PFSK-1 (cell line): ENCODE data around the genes CERS5, METTL7A, HIGD1C and SLC11A2.

DNA sequence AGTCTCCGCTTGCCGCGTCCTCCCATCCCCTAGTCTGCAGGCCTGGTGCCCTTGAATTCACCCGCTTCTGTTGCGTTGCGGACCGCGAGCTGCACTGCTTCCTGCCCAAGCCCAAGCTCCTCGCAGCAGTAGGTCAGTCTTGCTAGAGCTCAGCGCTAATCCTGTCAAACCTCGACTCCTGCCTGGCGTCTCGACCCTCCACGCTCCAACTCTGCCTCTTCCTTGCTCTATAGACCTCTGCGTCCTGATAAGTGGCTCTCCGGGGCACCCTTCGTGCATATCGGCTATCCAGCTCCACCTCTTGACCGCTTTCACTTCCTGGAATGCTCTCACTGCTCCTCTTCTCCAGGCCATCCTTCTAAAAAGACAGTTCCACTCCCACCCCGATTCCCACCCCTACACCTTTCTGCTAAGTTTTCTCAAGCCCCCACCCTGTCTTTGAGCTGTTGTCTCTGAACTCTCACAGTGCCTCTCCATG lies 369 bp downstream of the COX14 start:
- RRBS = no CpG with 5 or more reads among the region's 20 CpGs

DNA sequence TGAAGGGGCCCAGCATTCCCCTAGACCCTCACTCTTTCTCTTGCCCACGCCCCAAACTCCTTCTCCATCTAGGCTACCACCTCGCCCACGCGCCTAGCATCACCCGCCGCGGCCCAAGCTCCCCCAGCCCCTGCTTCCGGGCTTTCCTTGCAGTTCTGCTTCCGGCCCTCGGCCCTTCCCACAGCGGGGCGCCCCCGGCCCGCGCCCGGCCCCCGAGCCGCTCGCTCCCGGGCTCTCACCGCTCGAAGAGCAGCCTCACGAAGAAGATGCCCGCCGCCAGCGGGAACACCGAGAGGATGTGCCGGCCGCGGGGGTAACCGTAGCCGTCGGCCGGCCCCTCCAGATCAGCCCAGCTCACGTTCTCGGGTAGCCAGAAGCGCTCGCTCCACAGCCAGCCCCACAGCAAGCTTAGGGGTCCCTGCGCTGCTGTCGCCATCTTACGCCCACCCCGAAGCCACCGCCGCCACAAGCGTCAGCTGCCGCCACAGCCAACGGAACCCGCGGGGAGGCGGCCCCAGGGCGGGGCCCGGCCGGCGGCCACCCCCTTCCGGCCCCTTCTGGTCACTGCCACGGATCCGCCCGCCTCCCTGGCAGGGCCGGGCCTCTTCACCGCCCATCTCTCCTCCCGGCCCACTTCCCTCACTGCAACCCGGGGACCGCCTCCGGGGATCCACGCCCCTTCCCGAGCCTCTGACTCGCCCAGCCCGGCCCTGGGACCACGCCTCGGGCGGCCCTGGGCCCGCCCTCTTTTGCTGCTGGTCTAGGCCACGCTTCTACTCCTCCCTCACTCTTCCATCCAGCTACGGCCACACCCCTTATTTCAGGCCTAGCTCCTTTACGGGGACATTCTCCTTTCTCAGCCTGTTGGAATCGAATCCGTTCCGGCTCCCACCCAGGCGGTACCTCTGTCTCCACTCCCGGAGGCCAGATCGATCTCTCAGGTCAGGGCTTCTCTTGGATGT lies at the start of gene CERS5:
CERS5 (minus strand) TSS at position 508 of the 962 bp plus-strand sequence.
- RRBS = 3% methylated on average over 21 of the region's 81 CpGs

- RRBS = no CpG with 5 or more reads among the region's 5 CpGs
These were observed 8.8 kb upstream of the CERS5 start for GRCh38 chr12:50175857-50176515.

DNA sequence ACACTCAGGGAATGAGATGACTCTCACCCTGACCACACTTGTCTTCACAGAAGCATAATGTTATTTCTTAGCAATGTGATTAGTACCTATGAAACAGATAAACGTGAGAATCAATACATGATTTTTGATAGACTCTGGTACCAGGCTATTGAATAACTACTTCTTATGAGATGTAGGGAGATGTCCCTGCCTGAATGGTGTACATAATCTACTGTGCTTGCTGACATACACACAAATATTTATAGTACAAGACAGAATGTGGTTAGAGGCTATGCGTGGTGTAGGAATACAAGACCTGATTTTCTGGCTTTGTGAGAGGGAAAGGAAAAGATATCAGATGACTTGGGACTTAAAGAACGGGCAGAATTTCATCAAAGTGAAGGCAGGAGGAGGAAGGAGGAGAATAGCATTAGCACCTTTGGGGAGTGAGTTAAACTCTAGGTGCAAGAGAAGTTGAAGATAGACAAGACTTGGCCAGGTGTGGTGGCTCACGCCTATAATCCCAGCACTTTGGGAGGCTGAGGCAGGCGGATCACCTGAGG lies 31.4 kb downstream of the LIMA1 start:
- RRBS = no CpG with 5 or more reads among the region's 5 CpGs

- RRBS = no CpG with 5 or more reads among the region's 19 CpGs
These were observed 15.8 kb downstream of the DIP2B start for GRCh38 chr12:50520265-50521369.

- RRBS = no CpG with 5 or more reads among the region's 4 CpGs
These were observed 17.6 kb downstream of the DIP2B start for GRCh38 chr12:50522331-50522778.

- RRBS = no CpG with 5 or more reads among the region's 3 CpGs
These were observed 70.5 kb downstream of the DIP2B start for GRCh38 chr12:50575390-50575637.

DNA sequence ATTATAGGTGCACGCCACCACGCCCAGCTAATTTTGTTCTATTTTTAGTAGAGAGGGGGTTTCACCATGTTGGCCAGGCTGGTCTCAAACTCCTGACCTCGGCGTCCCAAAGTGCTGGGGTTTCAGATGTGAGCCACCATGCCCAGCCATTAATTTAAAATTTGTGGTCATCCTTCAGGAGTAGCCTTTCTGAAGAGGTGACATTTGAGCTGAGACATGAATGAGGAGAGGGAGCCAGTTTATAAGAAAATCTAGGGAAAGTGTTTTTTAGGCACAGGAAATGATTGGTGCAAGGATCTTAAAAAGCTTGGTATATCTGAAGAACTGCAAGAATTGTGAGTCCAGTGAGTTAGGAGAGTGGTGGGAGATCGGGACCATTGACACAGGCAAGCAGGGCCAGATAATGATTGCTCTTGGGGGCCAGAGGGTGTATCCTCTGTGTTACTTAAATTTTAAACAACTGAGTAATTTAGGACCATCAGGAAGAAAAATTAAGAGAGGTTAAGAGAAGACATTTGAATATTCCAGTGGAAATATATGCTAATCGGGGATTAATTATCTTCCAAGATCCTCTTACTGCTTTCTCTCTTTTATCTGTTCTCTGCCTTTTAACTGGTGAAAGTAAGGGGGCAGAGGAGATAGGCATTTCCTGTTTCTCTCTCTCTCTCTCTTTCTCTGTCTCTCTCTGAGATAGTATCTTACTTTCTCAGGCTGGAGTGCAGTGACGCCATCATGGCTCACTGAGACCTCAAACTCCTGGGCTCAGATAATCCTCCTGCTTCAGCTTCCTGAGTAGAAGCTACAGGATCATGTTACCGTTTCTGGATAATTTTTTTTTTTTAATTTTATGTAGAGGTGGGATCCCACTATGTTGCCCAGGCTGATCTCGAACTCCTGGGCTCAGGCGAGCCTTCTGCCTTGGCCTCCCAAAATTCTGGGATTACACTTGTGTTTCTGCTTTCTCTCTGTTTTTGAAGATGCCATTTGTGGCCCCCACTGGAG lies 84.8 kb downstream of the DIP2B start:
- RRBS = no CpG with 5 or more reads among the region's 10 CpGs

DNA sequence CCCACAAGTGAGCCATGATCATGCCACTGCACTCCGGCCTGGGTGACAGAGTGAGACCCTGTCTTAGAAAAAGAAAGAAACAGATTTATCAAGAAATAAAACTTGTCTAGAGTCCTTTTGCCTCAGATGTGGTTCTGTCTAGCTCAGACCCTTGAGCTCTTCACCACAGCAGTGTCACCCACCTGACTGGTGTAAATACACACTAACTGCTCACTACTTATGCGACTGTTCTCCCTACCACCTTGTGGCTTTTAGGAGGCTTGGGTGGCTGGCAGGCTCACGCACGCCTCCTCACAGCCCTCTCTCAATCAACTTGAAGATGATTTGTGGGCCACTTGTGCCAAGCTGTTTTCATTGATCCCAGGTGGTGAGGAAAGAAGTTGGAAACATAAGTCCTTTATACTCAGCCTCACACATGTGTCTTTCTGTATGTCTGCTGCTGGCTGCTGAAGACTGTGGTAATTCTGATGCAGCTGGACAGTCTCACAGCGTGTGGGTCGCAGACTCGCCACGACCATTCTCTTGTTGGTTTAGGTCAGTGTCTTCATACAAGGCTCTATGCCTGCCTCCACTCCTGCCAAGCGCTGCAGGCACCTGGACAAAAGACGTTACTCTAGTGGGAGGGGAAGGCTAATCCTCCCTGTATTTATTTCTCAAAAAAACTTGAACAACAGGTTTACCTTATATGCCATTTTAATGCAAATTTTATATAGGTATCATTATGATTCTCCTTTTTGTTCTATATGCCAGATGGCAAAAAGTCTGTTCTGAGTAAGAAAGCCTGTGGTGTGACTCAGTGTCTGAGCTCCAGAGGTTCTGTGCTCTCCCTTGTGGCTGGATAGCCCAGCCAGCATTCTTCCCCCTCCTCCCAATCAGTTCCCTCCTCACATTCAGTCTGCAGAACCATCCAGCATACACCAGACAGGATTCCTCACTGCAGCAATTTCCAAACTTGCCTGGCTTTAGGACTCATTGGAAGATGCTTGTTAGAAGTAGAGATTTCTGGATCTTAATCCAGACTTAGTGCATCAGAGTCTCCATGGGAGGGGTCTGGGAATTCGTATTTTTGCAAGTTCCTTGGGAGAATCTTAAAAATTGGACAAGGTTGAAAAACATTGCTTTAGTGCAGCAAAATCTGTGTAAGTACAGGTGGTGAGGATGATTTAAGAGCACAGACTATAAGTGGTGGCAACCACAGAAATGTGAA lies 115.6 kb downstream of the DIP2B start:
- RRBS = no CpG with 5 or more reads among the region's 11 CpGs

GRCh38 chr12:50752269-50752885 lies 11.5 kb upstream of the ATF1 start:
- RRBS = no CpG with 5 or more reads among the region's 3 CpGs

- RRBS = 68% methylated on average over 5 of the region's 14 CpGs
These were observed at the start of gene METTL7A for GRCh38 chr12:50924808-50925665. Gene METTL7A, plus strand, starts transcription at chr12:50925015.

DNA sequence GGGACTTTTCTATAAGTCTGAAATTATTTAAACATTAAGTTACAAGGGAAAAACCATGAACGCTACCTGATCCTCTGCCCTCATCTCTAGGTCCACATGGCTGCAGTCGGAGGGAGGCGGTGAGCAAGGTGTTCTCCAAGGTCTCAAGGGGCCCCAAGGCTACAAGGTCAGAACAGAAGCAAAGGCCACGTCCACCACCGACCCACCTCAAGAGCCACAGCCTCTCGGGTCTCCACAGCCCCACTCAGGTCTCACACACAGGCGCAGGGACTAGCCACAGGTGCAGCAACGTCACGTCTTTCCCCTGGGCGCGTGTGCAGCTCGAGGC lies at the start of gene HIGD1C:
HIGD1C (plus strand) TSS at position 194 of the 328 bp plus-strand sequence.
- RRBS = no CpG with 5 or more reads among the region's 12 CpGs

- RRBS = no CpG with 5 or more reads among the region's 7 CpGs
These were observed 1.4 kb downstream of the SLC11A2 start for GRCh38 chr12:51024718-51025324.

DNA sequence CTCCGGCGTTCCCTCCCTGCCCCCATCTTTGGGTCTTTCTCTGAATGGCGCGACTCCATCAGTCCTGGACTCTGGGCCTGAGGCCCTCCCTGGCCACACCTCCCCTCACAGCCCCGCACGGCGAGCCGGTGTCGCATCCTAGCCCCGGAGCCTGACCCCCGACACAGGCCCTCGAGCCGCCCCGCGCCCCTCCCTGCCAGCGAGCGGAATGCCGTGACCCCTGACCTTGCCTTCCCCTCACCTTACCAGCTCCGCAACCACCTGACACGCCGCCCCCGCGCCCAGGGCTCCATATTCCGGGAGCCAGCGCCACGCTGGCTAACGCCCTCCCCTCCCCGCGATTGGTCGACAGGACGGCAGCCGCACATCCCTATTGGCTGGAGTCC lies at the start of gene SLC11A2:
SLC11A2 (minus strand) TSS at position 316 of the 386 bp plus-strand sequence.
- RRBS = 2% methylated on average over 5 of the region's 32 CpGs

GRCh38 chr12:51026455-51026895 lies 291 bp upstream of the SLC11A2 start:
- RRBS = under 1% methylated on average over 8 of the region's 27 CpGs

DNA sequence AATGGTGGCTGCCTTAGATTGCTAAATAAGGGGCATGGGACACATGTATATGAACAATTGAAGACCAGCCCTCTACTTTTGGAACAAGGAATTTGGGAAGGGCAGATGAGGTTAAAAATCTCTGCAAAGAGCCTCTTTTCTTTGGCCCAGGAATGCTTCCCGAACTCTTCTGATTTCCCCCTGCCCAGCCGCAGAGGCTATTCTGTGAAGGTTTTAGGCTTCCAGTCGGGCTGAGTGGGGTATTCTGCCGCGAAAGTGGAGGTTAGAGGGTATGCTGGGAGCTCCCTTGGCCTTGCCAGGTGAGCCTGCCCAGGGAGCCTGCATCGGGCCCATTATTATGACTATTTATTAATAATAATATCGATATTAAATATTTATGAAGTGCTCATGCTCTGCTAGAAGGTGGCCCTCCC lies 1.2 kb downstream of the POU6F1 start:
- RRBS = no CpG with 5 or more reads among the region's 7 CpGs

DNA sequence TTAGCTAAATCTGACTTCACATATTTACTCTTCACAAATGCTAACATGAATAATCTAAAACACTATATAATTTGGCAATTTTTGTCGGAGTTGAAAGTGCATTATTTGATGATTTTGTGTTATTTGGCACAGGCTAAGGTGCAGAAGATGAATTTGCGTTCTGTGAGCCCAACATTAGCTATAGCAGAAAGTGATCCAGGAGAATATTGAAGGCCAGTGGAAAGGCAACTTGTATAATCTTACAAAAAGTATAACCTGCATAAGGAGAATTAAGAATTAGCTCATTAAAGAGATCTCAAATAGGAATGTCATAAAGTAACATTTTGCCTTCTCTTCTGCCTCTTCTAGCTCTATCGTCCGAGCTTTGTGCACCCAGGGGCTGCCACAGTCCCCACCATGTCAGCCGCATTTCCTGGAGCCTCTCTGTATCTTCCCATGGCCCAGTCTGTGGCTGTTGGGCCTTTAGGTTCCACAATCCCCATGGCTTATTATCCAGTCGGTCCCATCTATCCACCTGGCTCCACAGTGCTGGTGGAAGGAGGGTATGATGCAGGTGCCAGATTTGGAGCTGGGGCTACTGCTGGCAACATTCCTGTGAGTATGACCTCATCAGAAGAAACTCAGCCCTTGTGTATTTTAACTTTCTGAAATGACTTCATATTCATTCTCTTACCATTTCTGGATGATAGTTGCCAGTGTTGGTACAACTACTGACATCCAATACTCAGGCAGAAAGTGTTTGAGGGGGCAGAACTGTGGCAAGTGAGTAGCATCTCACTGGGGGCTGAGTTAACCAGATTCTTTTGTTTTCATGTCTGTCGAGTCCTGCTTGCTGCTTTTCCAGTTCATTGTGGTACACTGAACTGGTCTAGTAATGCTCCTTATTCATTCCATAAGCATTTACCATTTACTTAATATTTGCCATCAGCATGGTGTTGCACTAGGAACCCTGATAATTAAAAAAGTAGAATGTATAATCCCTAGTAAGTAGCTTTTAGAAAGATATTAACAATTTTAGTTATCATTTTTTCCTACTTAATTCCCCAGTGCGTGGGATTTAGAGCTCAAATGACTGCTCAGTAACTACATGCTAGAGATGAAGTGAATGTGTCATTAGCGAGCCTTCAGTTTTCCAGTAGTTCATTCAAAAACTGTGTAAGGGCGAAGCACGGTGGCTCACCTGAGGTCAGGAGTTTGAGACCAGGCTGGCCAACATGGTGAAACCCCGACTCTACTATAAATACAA lies 2.3 kb downstream of the DAZAP2 start:
- RRBS = no CpG with 5 or more reads among the region's 12 CpGs

DNA sequence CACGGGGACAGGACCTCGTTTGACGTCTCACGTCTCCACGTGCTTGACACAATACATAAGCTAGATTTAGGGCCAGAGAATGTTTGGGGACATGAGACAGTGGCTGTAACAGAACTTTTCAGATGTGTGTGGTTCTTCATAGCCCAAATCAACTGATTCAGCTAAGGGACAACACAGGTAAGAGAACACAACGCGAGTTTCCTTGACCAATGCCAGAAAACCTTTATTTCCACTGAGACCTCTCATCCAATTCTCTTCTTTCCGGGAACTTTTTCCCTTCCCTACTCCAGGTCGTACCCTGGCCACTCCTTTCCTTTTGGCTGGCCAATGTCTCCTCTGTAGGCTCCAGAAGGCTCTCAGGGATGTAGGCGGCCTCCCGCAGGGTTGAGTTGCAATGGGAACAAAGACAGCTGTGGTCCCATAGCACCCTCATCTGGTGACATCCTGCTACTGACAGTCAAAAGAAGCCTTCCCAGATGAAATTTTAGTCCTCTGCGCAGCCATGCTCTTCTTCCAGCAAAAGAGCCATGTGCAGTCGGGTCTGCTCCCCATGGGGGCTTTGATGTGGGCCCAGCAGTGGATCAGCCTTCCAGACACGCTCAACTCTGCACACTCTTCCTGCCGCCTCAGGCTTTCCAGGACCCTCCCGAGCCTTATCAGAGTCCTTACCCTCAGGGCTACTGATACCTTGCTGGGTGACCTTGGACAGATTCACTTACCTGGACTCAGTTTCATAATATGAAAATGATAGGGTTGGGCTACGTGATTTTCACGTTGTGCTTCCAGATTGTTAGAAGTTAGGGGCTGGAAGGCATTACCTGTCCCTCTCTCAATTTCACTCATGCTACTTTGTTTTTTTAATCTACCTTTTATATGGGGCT lies 5.4 kb upstream of the CELA1 start:
- RRBS = no CpG with 5 or more reads among the region's 18 CpGs

GRCh38 chr12:51386124-51386741 lies 5.0 kb downstream of the GALNT6 start:
- RRBS = no CpG with 5 or more reads among the region's 8 CpGs

DNA sequence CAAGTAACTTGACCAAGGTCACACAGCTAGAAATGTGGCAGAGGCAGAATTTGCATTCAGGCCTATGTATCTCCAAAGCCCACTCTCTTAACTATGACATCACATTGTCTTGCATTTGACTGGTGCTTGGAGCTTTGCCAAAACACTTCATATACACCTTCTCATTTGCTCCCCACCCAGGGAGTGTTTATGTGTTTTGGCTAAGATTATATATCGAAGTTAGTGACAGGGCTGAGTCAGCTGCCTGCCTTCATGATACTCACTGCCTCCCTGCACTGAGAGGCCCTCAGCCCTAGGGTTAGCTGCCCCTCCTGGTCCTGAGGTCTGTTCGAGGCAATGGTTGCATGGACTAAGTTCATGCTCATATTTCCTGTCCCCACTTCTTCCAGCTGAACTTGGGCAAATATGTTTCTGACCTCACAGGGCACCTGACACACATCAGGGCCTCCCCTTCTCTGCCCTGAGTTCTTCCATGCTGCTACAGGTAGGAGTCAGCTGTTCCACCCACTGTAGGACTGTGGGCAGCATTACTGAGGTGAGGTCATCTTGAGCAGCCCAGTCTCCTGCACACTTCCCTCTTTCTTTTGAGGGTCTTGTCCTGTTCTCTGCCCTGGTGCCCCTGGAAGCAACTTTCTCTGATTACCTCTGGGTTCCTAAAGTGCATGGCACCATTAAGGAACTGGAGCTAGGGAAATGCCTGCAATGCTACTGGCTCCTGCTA lies 1.7 kb downstream of the GALNT6 start:
- RRBS = no CpG with 5 or more reads among the region's 2 CpGs